Stomach (tissue), 7 donors: ENCODE measurements around a stretch of chr10.

- PRO-cap = no peak
- RAMPAGE, long total RNA, 5 experiments = no peak in any of the 5 experiments
- RRBS = 63% methylated on average over 4 of the region's 7 CpGs
Measured at GRCh38 chr10:128064820-128065176, 61.4 kb downstream of the MKI67 start.

DNA sequence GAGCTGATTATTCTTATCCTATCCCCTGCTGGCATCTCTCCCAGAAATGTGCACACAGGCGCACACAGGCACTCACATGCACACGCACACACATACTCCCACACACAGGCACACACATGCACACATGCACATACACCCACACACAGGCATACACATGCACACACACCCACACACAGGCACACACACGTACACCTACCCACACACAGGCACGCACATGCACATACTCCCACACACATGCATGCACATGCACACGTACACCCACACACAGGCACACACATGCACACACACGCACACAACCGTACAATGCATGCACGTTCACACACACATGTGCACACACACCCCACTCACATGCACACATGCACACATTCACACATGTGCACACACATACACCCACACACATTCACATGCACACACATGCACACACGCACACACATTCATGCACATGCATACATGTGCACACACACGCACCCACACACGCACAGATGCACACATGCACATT lies 59.4 kb downstream of the MKI67 start:
- PRO-cap = no peak
- RAMPAGE, long total RNA, 5 experiments = no peak in any of the 5 experiments
- RRBS = no CpG with 5 or more reads among the region's 11 CpGs

DNA sequence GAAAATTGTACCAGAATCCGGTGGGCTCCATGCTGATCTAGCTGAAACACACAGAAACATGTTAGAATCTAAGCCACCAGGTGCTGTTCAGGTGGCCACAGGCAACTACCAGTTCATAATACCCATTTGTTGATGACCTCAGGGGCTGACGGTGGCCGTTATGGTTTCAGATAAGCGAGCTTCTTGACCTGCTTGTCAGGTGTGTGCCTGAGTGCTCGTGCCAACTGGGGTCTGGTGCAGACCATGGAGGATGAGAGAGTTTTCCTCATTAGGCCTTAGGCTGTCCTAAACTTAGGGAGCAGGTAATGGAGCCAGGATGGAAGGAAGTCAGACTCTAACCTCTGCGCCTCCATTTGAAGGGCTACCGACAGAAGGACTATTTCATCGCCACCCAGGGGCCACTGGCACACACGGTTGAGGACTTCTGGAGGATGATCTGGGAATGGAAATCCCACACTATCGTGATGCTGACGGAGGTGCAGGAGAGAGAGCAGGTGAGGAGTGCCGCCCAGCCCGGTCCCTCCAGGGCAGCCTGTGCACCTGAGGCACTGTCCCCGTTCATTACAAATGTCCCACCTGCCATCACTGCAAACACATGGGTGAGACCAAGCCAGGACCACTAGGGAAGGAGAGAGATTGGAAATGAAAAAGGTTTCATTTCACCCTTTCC lies 53.1 kb downstream of the MKI67 start:
- PRO-cap = no peak
- RAMPAGE, long total RNA, 5 experiments = no peak in any of the 5 experiments
- RRBS = no CpG with 5 or more reads among the region's 14 CpGs

GRCh38 chr10:128097314-128098041 lies 28.7 kb downstream of the MKI67 start:
- PRO-cap = no peak
- RAMPAGE, long total RNA, 5 experiments = no peak in any of the 5 experiments
- RRBS = no CpG with 5 or more reads among the region's 9 CpGs

- PRO-cap = no peak
- RAMPAGE, long total RNA, 5 experiments = start-site peak on the minus strand in 1 of 5 experiments, at chr10:128107564-128107641 at its widest, 9 reads per replicate
- RRBS = no CpG with 5 or more reads among the region's 16 CpGs
Measured at GRCh38 chr10:128107213-128108185, 18.7 kb downstream of the MKI67 start.

DNA sequence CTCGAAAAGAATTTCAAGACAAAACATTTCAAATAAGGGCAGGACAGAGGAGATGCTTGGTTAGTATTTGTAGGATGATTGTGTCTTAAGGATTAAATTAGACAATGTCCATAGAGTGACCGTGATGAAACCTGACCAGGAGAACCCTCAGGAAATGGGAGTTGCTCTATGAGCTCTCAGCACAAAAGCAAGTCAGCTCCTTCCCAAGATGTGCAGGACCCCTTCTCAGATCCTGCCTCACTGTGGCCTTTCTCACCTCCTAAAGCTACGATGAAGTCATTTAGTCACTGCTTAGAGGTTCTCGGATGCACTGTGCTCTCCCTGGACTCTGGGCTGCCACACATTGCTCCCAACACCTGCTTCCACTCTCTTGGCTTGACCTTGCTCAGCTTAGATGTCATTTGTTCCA lies 639.4 kb upstream of the MKI67 start:
- PRO-cap = no peak
- RAMPAGE, long total RNA, 5 experiments = no peak in any of the 5 experiments
- RRBS = no CpG with 5 or more reads among the region's 4 CpGs

DNA sequence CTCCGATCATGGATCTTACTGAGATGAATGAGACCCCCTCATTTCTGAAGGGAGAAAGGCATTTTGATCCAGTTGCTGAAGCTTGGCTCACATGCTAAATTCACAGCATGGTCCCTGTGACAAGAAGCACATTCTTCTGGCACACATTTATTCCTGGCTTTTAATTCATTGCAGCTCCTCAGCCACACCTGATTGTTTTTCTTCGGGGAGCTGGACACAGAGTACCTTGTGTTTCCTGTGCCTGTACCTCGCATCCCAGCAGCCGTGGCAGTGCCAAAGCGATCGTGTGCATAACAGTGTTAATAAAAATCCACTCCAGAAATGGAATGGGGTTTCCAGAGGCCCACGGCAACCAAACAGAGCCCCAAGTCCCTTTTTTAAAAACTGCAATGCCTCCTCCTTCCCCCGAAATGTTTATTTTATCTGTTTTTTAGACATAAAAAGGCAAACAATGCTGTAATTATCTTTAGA lies 615.3 kb upstream of the MGMT start:
- PRO-cap = no peak
- RAMPAGE, long total RNA, 5 experiments = no peak in any of the 5 experiments
- RRBS = no CpG with 5 or more reads among the region's 8 CpGs

DNA sequence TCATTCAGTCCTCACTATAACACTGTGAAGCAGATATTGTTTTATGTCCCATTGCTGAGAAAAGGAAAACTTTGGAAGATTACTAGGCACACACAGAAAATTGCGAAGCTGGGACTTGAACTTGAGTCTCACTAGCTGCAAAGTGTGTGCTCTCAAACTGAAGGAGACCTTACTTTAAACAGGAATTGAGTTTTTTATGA lies 306.1 kb upstream of the MGMT start:
- PRO-cap = no peak
- RAMPAGE, long total RNA, 5 experiments = no peak in any of the 5 experiments
- RRBS = no CpG with 5 or more reads among the region's 1 CpG

DNA sequence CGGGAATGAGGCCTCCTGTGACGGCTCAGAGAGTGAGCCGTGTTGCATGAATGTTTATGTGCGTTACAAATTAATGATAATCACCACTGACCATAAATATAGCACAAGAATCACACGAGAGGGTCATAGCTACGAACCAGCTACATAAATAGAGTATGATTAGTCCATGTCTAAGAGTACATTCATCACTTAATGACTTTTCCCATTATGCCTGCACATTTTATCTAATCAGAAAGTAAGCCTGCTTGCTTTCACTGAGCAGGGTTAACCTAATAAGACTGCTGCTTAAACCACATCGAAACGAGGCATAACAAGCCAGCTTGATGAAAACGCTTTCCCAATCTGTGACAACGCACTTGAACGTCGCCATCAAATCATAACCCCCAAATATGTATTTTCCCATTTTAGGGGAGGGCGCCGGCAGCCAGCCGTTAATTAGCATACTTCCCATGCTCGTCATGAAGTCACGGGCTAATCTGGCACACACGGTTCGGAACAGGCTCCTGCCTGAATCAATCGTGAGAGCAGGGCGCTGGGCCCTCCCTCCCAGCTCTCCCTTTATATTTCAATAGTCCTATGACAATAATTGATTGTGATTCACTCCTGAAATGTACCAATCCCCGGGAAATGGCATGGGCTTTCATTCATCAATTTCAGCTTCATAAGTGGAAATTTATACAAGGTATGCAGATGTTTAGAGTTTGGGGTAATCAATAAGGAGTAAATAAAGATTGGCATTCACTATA lies 71.4 kb downstream of the EBF3 start:
- PRO-cap = no peak
- RAMPAGE, long total RNA, 5 experiments = no peak in any of the 5 experiments
- RRBS = no CpG with 5 or more reads among the region's 22 CpGs

- PRO-cap = no peak
- RAMPAGE, long total RNA, 5 experiments = no peak in any of the 5 experiments
- RRBS = no CpG with 5 or more reads among the region's 19 CpGs
Measured at GRCh38 chr10:129950774-129951592, 13.1 kb downstream of the EBF3 start.

GRCh38 chr10:129962594-129963273 lies 1.3 kb downstream of the EBF3 start:
- PRO-cap = bidirectional peak, plus-strand start at chr10:129963213, minus-strand start at chr10:129963084
- RAMPAGE, long total RNA, 5 experiments = no peak in any of the 5 experiments
- RRBS = 20% methylated on average over 8 of the region's 47 CpGs

DNA sequence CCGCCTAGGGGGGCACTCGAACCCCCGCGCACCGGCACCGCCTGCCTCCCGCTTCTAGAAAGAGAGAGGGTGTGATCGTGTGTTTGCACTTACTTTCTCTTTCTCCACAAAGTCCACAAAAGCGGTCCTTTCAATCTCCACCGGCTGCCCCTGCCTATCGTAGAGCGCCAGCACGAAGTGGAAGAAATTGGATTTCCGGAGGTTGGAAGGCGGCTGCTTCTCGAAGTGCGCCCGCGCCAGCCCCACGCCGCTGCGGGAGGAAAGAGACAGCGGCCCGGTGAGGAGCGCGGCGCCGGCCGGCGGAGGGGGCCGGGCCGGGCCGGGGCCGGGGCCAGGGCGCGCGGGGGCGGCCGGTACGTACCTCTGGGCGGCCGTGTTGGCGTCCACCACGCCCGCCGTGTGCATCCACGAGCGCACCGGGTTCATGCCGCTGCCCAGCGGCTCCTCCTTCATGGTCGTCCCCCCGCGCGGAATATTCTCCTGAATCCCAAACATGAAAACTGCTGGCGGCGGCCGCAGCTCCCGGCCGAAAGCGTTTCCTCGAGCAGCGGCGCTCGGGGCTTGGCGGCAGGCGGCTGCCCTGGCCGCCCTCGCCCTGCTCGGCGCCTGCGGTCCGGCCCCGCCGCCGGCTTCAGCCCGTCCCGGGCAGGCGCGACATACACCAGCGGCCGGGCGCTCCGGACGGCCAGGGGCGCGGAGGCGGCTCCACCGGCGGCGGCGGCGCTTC lies 637 bp downstream of the EBF3 start:
- PRO-cap = no peak
- RAMPAGE, long total RNA, 5 experiments = start-site peak on the minus strand in 1 of 5 experiments, centred at position 442 of the sequence, 6 reads per replicate
- RRBS = 7% methylated on average over 50 of the region's 93 CpGs

GRCh38 chr10:130190084-130190636 lies 54.0 kb downstream of the GLRX3 start:
- PRO-cap = unidirectional peak, plus-strand start at chr10:130190349; unidirectional peak, plus-strand start at chr10:130190432
- RAMPAGE, long total RNA, 5 experiments = no peak in any of the 5 experiments
- RRBS = 1% methylated on average over 36 of the region's 71 CpGs

- PRO-cap = no peak
- RAMPAGE, long total RNA, 5 experiments = no peak in any of the 5 experiments
- RRBS = no CpG with 5 or more reads among the region's 1 CpG
Measured at GRCh38 chr10:130228674-130228914, 92.4 kb downstream of the GLRX3 start.

DNA sequence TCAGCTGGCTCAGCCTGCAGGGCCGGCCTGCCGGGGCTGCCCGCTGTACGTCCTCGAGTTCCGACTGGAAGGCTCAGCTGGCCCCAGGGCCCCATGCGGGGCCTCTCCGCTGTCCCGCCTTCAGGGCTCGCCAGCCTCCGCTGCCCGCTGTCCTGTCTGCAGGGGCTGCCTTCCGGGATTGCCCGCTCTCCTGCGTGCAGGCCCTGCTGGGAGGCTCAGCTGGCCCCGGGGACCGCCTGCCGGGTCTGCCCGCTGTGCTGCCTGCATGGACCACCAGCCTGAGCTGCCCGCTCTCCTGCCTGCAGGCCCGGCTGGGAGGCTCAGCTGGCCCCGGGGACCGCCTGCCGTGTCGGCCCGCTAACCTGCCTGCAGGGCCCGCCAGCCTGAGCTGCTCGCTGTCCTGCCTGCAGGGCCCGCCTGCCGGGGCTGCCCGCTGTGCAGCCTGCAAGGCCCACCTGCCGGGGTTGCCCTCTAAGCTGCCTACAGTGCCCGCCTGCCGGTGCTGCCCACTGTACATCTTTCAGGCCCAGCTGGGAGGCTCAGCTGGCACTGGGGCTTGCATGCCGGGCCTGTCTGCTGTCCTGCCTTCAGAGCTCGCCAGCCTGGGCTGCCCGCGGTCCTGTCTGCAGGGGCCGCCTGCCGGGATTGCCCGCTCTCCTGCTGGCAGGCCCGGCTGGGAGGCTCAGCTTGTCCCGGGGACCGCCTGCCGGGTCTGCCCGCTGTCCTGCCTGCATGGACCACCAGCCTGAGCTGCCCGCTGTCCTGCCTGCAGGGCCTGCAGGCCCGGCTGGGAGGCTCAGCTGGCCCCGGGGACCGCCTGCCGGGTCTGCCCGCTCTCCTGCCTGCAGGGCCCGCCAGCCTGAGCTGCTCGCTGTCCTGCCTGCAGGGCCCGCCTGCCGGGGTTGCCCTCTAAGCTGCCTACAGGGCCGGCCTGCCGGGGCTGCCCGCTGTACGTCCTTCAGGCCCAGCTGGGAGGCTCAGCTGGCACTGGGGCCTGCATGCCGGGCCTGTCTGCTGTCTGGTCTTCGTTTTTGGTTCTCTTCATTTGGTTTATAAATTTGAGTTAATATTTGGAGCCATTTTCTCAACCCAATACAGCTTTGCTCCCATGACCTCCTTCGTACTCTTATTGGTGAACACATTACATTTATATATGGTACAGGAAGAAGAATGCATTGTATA lies 165.1 kb downstream of the GLRX3 start:
- PRO-cap = no peak
- RAMPAGE, long total RNA, 5 experiments = no peak in any of the 5 experiments
- RRBS = 35% methylated on average over 14 of the region's 63 CpGs

- PRO-cap = no peak
- RAMPAGE, long total RNA, 5 experiments = no peak in any of the 5 experiments
- RRBS = no CpG with 5 or more reads among the region's 11 CpGs
Measured at GRCh38 chr10:130748070-130748269, 563.6 kb downstream of the TCERG1L start.

- PRO-cap = no peak
- RAMPAGE, long total RNA, 5 experiments = no peak in any of the 5 experiments
- RRBS = no CpG with 5 or more reads among the region's 2 CpGs
Measured at GRCh38 chr10:131139707-131139906, 171.9 kb downstream of the TCERG1L start.

- PRO-cap = no peak
- RAMPAGE, long total RNA, 5 experiments = no peak in any of the 5 experiments
- RRBS = no CpG with 5 or more reads among the region's 4 CpGs
Measured at GRCh38 chr10:131734186-131734484, 166.7 kb upstream of the PPP2R2D start.

- PRO-cap = no peak
- RAMPAGE, long total RNA, 5 experiments = no peak in any of the 5 experiments
- RRBS = no CpG with 5 or more reads among the region's 5 CpGs
Measured at GRCh38 chr10:131805268-131805602, 95.6 kb upstream of the PPP2R2D start.

GRCh38 chr10:131907670-131908178 lies 6.9 kb downstream of the PPP2R2D start:
- PRO-cap = no peak
- RAMPAGE, long total RNA, 5 experiments = no peak in any of the 5 experiments
- RRBS = no CpG with 5 or more reads among the region's 9 CpGs